Mesenchymal stem cell of adipose (primary cell): ENCODE measurements around a stretch of chr18.

GRCh38 chr18:51082461-51082812 is 52.4 kb downstream of the SMAD4 start:
- CAGE, long polyA plus RNA, result no peak

DNA sequence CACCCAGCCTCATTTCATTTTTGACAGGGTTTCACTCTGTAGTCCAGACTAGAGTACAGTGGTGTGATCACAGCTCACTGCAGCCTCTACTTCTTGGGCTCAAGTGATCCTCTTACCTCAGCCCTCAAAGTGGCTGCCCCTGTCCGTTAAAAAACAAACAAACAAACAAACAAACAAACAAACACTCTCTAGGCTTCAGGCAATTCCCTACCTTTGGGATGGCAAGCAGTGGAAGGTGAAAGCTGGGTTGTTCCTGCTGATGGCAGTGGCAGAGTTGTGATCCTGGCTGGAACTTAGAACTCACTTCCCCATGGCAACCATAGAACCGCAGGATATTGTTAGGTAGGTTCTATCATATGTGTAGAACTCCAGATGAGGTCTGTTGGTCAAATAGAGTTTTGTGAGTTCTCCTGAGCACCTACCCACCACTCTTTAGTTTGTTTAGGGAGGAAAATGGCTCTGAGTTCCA is 20.6 kb upstream of the MEX3C start:
- CAGE, long polyA plus RNA, result no peak

GRCh38 chr18:51426008-51426208 is 228.4 kb upstream of the MEX3C start:
- CAGE, long polyA plus RNA, result no peak

DNA sequence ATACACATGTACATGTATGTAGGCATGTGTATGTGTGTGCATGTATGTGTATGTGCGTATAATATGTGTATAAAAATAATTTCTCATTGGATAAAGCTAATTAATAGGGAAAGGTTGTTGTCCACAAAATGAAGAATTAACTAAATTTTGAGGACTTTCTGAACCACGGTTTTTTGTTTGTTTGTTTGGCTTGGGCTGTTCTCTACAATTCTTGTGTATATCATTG is 529.1 kb upstream of the DCC start:
- CAGE, long polyA plus RNA, result no peak

DNA sequence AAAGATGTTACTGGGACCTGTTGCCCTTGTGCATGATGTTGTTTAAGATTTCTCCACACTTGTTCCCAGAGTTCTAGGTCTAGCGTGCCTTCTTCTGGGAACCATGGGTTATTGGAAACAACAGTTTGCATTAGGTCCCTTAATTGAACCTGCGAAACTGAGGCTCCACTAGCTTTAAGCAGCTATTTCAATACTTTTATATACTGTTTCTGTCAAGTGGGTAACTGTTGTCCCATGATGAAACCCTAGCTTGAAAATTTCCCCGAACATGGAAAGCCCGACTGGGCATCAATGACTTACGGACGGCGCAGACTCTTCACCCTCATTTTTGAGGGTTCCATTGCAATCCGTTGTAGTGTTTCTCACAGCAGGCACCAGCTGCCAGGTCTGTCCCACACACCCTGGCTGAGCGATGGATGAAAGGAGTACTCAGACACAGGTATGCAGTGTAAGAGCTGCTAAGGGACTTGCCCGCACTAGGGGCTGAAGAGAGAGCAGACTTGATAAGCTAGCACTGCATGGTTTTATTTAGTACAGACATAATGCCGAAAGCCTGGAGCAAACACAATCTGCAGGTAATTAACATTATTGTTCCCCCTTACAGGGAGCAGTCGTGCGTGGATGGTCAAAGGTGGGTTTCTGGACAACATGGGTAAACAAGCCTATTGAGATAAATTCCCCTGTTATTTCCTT is 15.7 kb downstream of the DYNAP start:
- CAGE, long polyA plus RNA, result no peak

- CAGE, long polyA plus RNA, result no peak
These were observed 16.5 kb downstream of the DYNAP start for GRCh38 chr18:54607303-54608119.

- CAGE, long polyA plus RNA, result no peak
These were observed 160.1 kb upstream of the CCDC68 start for GRCh38 chr18:55119331-55119798.

DNA sequence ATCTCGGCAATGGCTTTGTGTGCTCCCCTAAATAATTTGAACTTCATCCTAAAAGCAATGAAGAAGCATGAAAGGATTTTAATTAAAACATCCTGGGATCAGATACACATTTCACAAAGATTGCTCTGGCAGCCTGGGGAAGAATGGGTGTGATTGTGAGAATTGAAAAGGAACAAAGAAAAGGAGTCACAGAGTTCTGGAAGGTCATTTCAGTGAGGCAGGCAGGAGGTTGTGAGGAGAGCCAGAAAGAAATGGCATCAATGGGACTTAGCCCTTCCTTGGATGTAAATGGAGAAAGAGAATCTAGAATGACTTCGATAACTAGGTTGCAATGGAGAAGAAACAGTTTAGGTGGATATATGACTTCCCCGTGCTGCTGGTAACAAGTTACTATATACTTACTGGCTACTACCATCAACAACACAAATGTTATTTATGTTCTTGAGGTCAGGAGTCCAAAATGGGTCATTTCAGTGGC is 228.3 kb upstream of the CCDC68 start:
- CAGE, long polyA plus RNA, result no peak

GRCh38 chr18:55326082-55326481 is 261.9 kb downstream of the TCF4 start:
- CAGE, long polyA plus RNA, result no peak

GRCh38 chr18:55328099-55328779 is 259.8 kb downstream of the TCF4 start:
- CAGE, long polyA plus RNA, result no peak

DNA sequence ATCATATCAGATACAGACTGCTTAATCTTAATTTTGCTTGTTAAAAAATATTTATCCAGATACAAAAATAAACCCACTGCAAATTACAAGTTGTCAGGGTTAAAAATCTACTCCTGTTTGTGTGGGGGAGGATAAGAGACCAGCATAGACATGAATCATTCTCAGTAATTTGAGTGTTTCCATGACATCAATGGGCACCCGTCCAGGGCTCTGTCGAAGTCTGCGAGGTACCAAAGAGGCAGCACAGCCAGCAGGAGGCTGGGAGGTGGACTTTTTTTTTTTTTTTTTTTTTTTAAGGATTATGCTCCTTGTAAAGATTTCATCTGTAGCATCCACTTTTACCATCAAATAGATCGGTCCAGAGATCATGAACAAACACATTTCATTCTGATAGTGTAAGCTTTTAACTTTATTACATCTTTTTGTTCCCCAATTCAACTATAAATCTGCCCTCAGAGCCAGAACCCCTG is 182.1 kb downstream of the TCF4 start:
- CAGE, long polyA plus RNA, result no peak

GRCh38 chr18:55419991-55420820 is 167.8 kb downstream of the TCF4 start:
- CAGE, long polyA plus RNA, result no peak

- CAGE, long polyA plus RNA, result no peak
These were observed 167.2 kb downstream of the TCF4 start for GRCh38 chr18:55420875-55421187.

DNA sequence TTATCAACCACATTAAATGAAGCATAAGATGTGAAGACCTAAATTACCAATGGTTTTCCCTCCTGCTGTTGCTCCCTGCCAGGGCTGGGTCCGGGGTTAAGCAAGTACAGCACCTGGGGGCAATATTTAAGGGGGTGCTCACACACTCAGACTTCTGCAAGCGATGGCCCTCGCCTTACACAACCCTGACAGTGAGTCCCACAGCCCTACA is 90.0 kb downstream of the TCF4 start:
- CAGE, long polyA plus RNA, result no peak

- CAGE, long polyA plus RNA, result no peak
These were observed 279.0 kb upstream of the TCF4 start for GRCh38 chr18:55866907-55867430.

DNA sequence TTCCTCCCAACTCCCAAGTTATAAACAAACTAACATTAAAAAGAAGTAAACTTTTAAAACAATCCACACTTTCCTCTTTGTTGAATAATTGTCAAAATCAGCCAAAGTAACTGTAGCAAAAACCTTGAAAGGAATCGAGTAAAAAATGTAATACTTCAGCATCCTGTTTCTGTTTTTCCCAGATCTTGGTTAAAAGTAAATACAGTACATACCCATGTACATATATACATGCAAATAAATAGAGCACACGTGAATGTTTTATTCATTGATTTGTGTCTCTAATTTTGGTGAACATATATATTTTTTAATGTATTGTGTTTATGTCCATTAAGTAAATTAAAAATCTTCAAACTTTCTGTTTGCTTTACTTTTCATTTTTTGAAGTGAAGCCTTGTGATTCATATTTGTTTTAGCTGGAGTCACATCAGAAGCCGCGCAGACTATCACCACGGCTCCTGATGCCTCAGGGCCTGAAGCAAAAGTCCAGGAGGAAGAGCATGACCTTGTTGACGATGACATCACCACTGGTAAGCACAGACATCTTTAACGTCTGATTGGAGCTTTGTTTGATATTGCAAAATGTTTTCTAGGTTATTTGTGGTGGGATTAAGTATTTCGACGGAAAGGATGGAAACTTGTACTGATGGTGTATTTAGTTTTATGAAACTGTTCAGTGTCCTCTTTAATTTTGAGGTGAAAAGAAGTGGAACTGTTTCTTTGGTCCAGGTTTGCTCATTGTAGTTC is 164.6 kb downstream of the WDR7 start:
- CAGE, long polyA plus RNA, result no peak

- CAGE, long polyA plus RNA, result no peak
These were observed 6.3 kb upstream of the ONECUT2 start for GRCh38 chr18:57428686-57429451.

GRCh38 chr18:57773865-57774465 is 29.1 kb downstream of the ATP8B1 start:
- CAGE, long polyA plus RNA, result no peak

DNA sequence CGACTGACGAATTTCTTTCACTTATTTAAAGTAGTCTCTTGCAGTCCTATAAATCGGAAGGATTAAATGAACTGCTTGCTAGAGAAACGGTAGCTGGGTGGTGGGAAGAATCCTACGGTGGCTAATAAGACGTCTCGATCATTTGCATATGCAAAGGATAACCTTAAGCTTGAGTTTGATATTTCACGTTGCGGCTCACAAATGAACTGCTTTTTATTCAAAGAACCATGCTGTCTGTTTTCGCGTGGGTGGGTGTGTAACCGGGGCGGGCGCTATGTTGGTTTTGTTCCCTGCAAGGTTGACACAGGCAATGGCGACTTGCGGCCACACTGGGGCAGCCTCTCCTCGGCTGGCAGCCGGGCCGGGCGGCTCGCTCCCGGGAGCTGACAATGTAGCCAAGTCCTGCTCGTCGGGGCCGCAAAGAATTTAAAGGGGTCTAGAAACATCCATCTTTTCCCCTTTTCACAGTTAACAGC is 632 bp upstream of the NEDD4L start:
- CAGE, long polyA plus RNA, result no peak

DNA sequence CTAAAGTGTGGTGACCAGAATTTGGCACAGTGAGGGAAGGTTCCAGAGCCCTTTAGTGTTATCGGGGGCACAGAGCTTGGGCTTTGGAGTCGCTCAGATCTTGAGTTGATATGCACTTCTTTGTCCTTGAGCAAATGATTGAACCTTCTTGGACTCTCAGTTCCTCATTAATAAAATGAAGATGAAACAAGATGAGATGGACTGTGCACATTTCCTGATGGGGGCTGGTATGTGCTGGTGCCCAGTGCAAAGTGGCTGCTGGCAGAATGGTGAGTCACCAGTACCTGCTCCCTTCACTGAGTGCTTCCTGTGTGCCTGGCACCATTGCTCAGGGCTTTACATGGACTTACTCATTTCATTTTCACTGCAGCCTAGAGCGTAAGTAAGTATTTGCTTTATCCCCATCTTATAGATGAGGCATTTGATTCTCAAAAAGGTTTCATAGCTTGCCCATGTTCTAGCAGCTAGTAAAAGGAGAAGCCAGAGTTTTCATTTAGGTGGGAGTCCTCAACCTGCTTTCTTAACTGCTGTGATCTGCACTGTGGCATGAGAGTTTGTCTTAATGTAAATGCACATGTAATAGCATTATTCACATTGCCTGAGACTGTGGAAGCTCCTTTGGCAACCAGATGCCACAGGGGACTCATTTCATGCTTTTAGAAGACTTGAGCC is 47.4 kb downstream of the NEDD4L start:
- CAGE, long polyA plus RNA, result no peak